Iris pigment epithelial cell (primary cell): ENCODE data around the genes TM9SF1, RABGGTA, NFATC4 and SCFD1.

DNA sequence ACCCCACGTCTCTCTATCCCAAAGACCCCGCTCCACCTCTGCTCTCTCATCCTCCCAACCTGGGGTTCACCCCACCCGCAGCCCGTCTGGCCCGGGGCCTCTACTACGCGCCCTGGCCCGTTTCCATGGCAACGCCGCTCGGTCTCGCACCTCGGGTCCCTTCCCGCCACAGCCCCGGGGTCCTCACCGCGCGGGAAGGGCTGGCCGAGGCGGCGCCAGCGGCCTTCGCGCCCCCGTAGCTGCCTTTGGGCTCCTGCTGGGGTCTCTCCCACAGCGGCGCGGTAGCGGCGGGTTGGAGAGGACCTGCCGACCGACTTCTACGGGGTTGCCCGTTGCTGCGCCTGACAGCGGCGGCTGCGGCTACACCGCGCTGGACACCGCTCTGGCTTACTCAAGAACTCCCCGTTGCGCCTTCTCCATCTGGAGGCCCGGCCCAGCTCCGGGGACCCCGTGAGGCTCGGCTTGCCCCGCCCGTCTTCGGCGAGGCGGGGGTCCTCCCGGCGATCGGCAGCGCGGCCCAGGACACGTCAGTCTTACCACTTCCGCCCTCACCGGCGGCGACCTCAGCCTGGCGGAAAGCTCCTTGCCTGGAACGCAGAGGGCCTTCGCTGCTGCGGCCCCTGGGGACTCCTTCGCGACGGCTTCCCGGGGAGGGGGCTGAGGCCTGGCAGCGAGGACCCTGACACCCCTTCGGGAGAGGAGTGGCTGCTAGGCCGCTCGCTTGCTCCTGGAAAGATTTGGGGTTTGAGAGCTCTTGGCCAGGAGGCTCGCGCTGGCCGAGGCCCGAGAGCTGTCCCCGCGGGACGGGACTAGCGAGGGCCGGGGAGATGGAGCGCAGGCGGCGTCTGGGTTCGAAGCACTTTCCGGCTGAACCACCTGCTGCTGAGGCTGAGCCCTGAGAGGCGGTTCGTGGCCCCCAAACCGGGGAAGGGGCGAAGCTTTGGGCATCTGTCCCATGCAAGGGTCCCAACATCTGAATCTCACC lies at the start of gene TM9SF1:
Gene TM9SF1 (minus strand): TSS at position 283 of the 985 bp plus-strand sequence.
- RRBS, result 1% methylated on average over 41 of the region's 92 CpGs

- RRBS, result no CpG with 5 or more reads among the region's 9 CpGs
These were observed 1.4 kb upstream of the TM9SF1 start for GRCh38 chr14:24196675-24196937.

DNA sequence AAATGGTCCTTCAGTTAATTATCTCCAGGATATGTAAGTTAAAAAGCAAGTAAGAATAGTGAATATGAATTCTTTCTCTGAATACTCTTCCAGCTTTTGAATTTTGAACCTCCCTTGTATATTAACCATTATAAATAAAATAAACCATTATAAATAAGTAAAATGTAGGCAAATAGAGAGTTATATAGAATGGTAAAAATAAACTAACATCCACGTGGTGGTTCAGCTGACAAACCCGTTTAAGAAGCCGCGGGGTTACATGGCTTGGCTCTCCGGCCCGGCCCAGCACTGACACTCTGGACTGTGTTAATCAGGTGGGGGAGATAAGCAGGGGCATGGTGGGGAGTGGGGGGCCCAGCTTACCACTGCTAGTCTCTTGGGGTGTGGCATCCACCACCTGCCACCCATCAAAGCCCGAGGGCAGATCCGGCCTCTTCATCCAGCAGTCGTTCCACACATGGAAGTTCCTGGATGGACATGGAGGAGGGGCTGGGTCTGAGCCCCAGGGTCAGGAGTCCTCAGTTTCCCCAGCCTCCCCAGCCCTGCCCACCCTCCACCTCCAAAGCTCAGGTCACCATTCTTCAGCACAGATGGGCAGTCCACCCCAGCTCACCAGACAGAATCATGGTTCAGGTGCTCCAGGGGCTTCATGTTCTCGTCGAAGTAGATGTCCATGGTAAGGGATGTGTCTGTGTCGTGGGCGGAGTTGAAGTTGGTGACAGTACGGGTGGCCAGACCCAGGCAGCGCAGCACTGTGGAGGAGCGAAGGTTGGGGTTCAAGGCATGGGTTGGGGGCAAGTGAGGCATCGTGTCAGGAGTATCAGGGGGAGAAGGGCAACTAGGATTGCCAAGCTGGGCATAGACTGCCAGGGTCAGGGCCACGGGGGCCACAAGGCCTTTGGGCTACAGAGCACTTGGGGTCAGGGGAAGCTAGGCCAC lies 4.8 kb downstream of the TGM1 start:
- RRBS, result no CpG with 5 or more reads among the region's 18 CpGs

GRCh38 chr14:24271404-24272178 lies at the start of gene RABGGTA:
TSS of gene RABGGTA (minus strand) at chr14:24271597.
- RRBS, result 1% methylated on average over 20 of the region's 49 CpGs

DNA sequence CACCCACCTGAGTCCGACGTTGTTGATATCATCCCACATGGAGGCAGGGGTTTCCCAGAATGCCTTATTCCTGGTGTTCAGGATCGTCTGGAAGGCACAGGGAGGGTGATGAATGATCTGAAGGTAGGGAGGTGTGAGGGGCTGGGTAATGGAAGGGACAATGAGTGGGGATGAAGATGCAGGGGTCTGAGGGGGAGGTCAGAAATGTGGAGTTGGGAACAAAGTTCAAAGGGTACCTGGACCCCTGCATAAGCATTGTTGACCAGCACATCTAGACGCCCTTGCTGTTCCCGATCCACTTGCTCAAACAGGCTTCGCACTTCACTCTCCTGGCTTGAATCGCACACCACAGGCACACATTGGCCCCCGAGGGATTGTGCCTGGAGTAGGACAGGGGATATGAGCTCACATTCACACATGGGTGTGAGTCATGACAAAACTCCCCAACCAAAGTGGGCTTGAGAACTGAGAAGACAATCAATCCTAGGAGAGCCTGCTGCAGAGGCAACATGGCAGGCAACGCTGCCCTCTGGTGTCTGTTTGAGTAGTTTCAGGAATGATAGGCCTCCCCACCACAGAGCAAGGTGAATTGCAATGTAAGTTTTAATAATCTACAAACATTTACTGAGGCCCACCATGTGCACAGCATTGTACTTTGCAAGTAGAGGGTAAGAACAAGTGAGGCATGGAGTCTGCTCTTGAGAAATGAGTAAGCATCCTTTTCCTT lies 2.9 kb downstream of the DHRS1 start:
- RRBS, result no CpG with 5 or more reads among the region's 9 CpGs

DNA sequence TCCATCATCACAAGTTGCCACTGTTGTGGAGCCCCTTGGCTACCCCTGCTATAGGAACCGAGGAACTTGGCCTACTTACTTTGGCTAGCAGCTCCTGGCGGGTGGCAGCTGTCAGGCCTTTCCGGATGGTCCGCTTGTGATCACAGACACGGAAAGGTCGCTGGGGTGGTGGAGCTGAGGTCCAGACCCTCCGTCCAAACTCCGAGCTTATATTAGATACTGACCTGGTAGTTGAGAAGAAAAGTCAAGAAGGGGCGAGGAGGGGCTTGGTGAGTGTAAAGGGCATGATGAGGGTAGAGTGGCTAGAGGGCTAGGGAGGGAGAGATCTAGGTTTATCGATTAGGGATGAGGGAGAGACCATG lies 504 bp downstream of the CIDEB start:
- RRBS, result no CpG with 5 or more reads among the region's 10 CpGs

DNA sequence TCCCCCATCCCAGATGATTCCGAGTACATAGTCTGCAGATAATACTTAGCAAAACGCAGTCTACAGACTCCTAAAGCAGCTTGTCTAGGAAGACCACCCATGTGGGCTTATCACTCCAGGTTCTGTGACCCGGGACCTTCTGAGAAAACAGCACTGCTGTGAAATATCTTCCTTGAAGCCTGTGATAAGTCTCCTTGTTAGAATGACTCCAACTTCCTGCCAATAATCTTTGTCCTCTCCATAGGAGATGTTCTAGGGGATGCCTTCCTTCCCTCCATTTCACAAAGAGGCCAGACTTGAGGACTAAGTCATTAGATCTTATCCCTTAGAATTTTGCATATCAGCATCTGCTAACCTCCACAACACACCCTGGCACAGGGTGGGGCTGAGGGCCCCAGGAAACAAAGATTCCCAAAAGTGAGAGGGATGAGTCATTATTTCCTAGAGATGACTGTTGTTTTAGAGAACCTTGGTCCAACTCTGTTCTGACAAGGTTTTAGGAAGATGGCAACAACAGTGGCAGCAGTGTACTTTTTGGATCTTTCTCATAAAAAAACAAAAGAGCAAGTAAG lies 5.9 kb downstream of the LTB4R start:
- RRBS, result no CpG with 5 or more reads among the region's 3 CpGs

DNA sequence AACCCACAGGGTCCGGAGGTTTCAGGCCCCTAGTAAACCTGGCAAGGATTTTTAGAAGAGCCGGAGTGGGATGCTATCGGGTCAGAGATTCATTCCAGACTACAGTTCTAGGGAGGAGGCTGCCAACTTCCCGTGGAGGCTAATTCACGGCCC lies 836 bp upstream of the NFATC4 start:
- RRBS, result 0% methylated on average over 1 of the region's 5 CpGs

- RRBS, result no CpG with 5 or more reads among the region's 16 CpGs
These were observed at the start of gene NFATC4 for GRCh38 chr14:24367755-24368313. TSS of gene NFATC4 (plus strand) at chr14:24368184.

DNA sequence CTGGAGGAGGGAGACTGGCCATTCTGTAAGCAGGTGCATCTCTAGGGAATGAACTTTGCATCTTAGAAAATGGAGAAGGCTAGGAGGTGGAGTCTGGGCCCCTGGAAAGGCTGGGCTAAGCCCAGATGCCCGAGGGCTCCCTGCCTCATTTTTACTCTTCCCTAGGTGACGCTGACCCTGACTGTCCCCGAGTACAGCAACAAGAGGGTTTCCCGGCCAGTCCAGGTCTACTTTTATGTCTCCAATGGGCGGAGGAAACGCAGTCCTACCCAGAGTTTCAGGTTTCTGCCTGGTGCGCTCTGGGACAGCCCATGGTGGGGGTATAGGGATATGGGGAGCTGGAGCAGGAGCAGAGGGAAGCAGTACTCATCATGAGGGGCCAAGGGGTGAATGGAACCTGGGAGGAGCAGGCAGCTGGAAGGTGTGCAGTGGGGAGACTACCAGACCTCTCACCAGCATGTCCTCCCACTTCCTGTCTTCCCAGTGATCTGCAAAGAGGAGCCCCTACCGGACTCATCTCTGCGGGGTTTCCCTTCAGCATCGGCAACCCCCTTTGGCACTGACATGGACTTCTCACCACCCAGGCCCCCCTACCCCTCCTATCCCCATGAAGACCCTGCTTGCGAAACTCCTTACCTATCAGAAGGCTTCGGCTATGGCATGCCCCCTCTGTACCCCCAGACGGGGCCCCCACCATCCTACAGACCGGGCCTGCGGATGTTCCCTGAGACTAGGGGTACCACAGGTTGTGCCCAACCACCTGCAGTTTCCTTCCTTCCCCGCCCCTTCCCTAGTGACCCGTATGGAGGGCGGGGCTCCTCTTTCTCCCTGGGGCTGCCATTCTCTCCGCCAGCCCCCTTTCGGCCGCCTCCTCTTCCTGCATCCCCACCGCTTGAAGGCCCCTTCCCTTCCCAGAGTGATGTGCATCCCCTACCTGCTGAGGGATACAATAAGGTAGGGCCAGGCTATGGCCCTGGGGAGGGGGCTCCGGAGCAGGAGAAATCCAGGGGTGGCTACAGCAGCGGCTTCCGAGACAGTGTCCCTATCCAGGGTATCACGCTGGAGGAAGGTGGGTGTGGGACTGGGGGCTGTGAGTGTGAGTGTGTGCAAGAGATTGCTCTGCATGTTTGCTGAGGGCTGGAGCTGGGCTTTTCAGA lies 8.2 kb downstream of the NFATC4 start:
- RRBS, result no CpG with 5 or more reads among the region's 26 CpGs

DNA sequence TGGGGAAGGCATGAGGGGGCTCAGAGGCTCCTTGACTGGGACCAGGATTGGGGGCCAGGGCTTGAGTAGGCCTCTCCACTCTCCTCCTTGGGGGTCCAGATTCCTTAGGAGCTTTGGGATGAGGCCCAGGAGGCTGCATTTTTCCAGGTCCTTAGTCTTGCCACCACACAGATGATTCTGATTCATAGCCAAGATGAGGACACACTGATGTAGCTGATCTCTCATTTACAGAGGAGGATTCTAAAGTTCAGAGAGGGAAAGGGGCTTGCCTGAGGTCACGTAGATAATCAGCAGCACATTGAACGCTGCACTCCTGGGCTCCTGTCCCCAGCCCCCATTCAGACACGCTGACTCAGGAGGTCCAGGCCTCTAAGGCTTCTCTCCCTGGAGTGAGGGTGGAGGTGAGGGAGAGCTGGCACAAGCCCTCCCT lies 10.2 kb downstream of the NFATC4 start:
- RRBS, result no CpG with 5 or more reads among the region's 3 CpGs

- RRBS, result no CpG with 5 or more reads among the region's 7 CpGs
These were observed 1.9 kb downstream of the CBLN3 start for GRCh38 chr14:24427543-24428050.

- RRBS, result no CpG with 5 or more reads among the region's 2 CpGs
These were observed 248 bp downstream of the CBLN3 start for GRCh38 chr14:24429320-24429519.

DNA sequence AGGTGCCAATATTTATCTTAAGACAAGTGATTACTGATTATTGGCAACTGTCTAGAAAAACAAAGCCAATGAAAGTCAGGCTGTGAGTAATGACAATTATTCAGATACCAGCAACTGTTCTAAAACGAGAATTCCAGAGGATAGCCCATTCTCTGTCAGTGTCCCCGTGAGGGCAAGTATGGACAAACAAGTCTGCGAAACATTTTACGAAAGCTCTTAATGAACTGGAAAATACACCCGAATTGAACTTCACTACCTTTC lies 75.8 kb downstream of the STXBP6 start:
- RRBS, result no CpG with 5 or more reads among the region's 5 CpGs

- RRBS, result no CpG with 5 or more reads among the region's 4 CpGs
These were observed 8.6 kb downstream of the STXBP6 start for GRCh38 chr14:25041318-25041843.

DNA sequence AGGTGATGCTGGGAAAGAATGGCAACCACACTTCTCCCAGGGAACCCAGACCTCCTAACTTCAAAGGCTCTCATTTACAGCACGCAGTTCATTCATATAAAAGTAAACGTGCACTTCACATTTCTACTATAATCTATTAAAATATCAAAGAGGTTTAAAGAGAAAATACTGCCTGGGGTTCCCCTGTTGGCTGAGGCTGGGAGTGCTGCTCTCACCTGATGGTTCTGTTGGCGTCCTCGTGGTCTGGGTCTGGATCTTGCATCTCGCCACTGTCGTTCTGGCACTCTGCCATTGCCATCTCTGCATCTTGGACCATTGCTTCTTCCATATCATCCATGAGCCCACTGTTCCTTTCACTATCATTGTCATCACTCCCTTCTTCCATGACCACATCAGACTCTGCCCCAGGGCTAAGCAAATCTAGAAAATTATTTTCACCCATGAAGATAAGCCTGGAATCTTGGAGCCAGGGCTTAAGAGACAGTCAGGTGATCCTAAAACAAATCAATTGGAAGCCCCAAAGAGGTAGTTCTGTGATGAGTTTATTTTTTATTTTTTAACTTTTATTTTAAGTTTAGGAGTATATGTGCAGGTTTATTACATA lies 291.5 kb downstream of the PRKD1 start:
- RRBS, result no CpG with 5 or more reads among the region's 6 CpGs

DNA sequence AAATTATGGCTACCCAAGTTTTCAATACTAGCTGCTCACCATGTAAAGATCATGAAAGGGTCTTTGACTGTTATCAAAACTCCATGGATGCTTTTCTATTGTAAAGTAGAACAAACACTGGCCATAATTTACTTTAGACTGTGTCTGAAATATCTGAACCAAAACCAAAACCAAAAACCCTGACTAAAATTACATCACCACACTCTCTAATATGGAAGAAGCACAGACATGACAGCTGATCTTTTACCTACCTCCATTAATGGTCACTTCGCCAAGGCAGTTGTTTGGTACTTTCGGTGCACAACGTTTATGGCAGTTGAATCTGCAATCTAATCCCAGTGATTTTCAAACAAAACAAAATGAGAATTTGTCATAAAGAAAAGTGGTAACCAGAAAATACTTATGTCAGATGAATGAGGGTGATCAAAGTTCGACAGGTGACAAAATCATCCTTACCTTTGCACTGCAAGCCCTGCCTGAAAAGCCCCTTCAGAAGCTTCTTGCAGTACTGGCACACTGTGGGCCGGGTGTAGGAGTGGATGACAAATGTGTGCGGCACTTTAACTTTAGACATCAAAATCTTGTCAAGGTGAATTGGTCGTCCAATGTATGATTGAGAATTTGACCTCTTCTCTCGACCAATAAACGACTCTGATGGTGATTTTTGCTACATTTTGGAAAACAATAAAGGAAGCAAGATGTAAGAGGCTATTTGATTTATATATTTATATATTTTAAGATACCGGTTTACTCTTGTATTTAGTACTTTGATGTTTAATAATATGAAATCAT lies 289.2 kb downstream of the PRKD1 start:
- RRBS, result no CpG with 5 or more reads among the region's 10 CpGs

- RRBS, result no CpG with 5 or more reads among the region's 13 CpGs
These were observed 48.5 kb downstream of the PRKD1 start for GRCh38 chr14:29879100-29879598.

GRCh38 chr14:30223032-30223699 lies 295.5 kb upstream of the PRKD1 start:
- RRBS, result no CpG with 5 or more reads among the region's 5 CpGs

GRCh38 chr14:30622101-30622429 lies at the start of gene SCFD1:
TSS of gene SCFD1 (plus strand) at chr14:30622319.
- RRBS, result 1% methylated on average over 8 of the region's 21 CpGs